Skeletal muscle cell (primary cell): ENCODE measurements around a stretch of chr3.

DNA sequence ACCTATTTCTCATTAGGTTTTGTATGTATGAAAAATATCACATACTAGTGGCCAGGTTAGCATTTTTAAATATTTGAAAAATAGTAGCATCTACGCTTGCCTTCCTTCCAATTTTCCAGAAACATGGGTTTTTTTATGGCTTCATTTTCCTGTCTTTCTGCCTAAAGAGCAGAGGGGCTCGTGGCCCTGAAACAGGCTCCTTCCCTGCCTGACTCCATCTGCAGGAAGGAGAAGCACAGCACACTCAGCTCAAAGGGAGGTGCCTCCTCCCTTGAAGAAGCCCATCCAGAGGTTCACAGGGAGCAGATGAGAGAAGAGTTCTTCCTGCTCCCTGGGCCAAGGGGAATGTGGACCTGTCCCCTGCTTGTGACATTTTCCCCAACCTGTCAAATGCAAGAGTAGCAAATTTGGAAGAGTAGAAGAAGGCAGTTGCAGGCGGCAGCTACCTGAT lies 55.7 kb downstream of the BBX start:
- RRBS: no CpG with 5 or more reads among the region's 3 CpGs

- RRBS: no CpG with 5 or more reads among the region's 2 CpGs
Measured at GRCh38 chr3:107699663-107700191, 177.0 kb downstream of the BBX start.

DNA sequence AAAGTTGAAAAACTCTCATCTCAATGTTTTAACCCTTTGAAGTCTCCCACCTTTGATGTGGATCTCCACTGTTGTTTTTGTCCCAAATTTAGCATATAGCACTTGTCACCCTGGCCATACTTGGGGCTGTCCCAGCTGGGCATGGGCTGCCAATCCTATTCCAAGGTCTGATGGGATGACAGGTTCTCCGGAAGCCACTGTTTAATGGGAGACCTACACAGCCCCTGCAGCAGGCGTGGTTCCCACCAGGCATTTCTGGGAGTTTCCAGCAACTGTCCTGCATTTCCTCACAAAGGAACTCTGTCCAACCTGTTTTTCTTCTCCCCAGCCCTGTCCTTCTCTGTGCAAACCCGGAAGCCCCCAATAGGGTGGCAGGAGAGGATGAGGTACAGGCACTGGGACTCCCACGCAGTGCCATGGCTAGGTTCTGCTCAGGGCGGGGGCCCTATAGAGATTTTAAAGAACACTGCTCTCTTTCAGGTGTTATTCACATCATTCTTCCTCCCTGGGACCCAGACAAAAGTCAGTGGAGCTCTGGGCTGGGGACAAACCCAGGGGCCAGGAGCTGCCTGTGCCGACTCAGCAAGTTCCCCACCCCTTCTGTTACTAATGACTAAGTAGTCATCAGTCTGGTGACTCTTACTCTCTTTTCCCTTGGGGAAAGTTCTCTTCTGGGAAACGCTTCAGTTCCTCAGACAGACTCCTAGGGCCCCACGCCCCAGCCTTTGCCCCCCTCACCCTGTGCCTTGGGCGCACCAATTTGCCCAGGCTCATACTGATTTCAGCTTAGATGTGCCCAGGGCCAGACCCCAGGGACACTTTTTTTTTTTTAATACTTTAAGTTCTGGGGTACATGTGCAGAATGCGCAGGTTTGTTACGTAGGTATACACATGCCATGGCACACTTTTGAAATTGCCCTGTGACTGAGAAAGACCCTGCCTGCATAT lies 97.7 kb downstream of the CD47 start:
- RRBS: no CpG with 5 or more reads among the region's 11 CpGs

- RRBS: no CpG with 5 or more reads among the region's 3 CpGs
Measured at GRCh38 chr3:108040953-108041410, 49.8 kb downstream of the CD47 start.

- RRBS: no CpG with 5 or more reads among the region's 10 CpGs
Measured at GRCh38 chr3:108124409-108125156, 33.8 kb upstream of the CD47 start.

GRCh38 chr3:108127144-108127697 lies 36.4 kb upstream of the CD47 start:
- RRBS: no CpG with 5 or more reads among the region's 4 CpGs

GRCh38 chr3:108253862-108254441 lies 31.7 kb upstream of the IFT57 start:
- RRBS: no CpG with 5 or more reads among the region's 2 CpGs

DNA sequence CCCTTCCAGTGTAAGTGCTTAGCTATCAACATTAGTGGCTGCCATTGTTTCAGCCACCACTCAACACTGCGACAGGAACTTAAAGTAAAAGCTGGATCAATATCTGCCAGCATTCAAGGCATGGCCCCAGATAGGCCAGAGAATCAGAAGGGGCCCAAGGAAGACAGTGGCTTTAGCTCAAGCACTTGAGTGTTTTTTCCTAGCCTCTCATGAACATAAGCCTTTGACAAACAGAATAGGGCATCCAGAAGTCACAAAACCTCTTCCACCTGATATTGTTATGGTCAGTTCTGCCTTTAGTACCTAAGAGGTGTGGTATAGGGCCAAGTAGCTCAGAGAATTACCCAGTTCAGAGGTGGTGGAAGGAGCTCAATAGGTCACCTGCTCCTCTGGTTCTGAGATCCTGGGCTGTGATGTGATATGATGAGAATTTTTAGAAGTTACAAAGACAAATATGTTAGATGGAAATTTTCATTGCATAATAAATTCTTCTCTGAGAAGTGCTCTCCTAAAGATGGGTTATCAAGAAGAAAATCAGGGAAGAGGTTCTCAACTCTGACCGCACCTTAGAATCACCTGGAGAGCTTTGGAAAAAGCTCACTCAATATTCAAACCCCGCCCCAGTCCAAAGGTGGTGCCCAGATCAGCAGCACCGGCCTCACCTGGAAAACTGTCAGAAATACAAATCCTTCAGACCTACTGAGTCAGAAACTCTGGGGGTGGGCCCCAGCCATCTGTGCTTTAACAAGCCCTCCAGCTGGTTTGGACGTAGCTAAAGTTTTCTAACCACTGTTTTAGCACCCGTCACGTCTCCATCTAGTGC lies 101.4 kb downstream of the MYH15 start:
- RRBS: no CpG with 5 or more reads among the region's 7 CpGs

- RRBS: no CpG with 5 or more reads among the region's 2 CpGs
Measured at GRCh38 chr3:108559383-108560009, 29.7 kb downstream of the CIP2A start.

DNA sequence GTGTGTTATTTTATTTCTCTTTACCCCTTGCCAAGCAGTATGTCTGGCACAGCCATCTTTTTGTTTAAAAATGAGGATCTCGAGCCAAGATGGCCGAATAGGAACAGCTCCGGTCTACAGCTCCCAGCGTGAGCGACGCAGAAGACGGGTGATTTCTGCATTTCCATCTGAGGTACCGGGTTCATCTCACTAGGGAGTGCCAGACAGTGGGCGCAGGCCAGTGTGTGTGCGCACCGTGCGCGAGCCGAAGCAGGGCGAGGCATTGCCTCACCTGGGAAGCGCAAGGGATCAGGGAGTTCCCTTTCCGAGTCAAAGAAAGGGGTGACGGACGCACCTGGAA lies 7.9 kb downstream of the RETNLB start:
- RRBS: no CpG with 5 or more reads among the region's 19 CpGs

GRCh38 chr3:110697949-110698148 lies 373.8 kb upstream of the NECTIN3 start:
- RRBS: no CpG with 5 or more reads among the region's 3 CpGs

DNA sequence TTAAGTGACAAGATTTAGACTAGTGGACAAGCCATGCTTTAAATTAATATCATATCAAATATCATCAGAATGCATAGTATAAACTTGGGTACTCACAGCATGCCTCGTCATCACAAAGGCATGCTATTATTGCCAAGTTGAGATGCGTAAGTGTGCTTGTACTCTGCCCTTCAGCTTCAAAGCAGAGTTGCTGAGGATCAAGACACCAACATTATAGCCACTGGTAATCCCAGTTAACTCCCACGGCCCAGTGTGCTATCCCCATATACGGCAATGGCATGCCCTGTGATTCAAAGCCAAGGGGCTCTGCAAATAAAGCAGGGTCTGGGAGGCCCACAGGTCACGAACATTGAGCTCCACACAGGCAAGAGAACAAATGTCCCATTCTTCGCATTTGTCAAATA lies 298.2 kb upstream of the NECTIN3 start:
- RRBS: no CpG with 5 or more reads among the region's 6 CpGs

GRCh38 chr3:111592840-111593480 lies 2.2 kb downstream of the ZBED2 start:
- RRBS: no CpG with 5 or more reads among the region's 8 CpGs

GRCh38 chr3:111720656-111721151 lies 46.2 kb downstream of the PLCXD2 start:
- RRBS: no CpG with 5 or more reads among the region's 3 CpGs

- RRBS: no CpG with 5 or more reads among the region's 5 CpGs
Measured at GRCh38 chr3:111739187-111740041, 64.9 kb downstream of the PLCXD2 start.

DNA sequence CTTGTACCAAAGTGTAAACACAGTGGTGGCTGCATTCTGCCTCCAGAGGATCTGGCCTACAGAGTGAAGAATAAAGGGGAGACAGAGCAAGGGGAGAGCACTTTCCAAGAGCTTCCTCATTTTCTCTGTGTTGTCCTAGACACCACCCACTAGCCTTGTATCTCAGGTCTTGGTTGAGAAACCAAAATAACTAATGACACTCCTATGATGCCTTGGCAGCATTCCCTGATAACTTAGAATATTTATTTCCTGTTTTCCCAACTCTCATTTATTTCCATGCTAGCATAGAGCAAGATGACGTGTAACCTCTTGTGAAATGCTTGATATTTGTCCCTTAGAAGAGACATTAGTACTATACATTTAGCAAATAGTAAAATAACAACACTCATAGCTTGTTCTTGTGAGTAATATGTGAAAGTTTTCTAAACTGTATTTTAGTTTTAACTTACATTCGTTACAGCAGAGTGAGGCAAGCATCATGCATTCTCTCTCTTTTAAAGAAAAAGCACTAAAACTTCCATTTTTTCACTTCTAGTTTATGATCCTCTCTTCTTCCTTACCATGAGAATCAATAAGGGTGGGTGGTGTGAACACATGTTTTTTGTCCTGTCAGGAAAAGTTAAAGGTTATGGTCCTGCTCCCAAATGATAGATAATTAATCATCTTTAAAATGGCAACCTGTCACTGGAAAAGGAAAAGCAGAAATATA lies 56.7 kb upstream of the PHLDB2 start:
- RRBS: no CpG with 5 or more reads among the region's 2 CpGs

DNA sequence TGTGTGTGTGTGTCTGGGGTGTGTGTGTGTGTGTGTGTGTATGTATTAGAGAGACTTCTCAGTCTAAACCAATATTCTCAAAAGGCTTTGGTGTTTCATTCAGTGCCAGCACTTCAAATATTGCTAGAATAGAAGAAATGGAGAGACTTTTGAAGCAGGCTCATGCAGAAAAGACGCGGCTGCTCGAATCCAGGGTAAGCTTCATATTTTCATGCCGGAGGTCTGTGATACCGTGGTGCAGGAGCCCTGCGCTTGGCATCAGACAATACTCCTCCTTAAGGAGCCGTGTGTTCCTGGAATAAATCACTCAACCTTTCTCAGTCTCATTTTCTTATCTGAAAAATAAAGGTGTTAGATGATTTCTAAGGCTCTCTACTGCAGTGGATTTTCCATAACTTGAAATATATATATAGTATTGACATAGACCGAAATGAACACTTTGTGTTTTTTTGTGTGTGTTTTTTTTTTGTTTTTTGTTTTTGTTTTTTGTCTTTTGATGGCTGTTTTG lies 12.3 kb upstream of the ABHD10 start:
- RRBS: no CpG with 5 or more reads among the region's 8 CpGs

DNA sequence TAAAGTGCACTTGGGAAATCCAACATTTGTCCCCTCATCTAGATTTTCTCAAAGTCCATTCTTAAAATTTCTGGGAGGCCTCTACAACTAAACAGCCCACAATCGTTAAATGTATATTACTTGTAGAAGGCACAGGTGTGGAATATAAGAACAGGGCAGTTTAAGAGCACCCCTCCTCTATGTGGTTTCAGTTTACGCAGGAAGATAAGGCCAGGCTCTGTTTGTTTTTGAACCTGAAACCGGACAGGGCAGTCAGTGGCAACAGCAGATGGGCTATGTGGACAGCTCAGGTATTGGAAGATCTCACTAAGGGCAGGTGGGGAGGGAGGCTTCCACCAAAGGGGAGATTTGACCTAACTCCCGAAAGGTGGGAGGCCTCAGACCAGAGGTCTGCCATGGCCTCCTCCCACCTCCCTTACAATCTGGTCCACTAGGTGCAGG lies 5.0 kb downstream of the C3orf52 start:
- RRBS: no CpG with 5 or more reads among the region's 4 CpGs

- RRBS: no CpG with 5 or more reads among the region's 4 CpGs
Measured at GRCh38 chr3:112097176-112097845, 11.1 kb downstream of the C3orf52 start.